ENCODE data around the gene CDCA3.

- PRO-cap = no peak
- RRBS = no CpG with 5 or more reads among the region's 29 CpGs
Measured at GRCh38 chr12:6825064-6826074, 2.8 kb upstream of the P3H3 start.

DNA sequence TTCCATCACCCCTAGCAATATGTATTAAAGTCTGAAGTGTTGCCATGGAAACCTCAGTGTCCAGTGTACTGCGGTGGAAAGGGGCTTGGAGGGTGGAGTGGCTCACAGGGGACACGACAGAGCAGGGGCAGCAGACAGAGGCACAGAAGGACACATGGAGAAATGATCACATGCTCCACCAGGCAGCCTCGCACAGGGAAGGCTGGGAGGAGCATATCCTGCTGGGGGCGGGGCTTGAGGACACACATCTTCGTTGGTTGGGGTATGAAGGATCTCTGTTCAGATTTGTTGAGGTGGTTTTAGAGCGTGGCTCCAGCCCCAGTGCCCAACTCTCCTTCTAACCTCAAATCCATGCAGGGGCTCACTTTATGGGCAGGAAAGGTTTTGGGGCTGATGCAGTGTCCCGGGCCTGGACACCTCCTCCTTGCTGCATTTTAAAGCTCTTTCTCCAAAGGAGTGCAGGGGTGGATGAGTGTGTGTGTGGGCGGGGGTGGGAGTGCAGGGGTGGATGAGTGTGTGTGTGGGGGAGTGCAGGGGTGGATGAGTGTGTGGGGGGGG, 757 bp upstream of the P3H3 start:
- PRO-cap = no peak
- RRBS = no CpG with 5 or more reads among the region's 8 CpGs

GRCh38 chr12:6851191-6851808, at the start of gene CDCA3:
CDCA3 (minus strand) TSS chr12:6851286.
- PRO-cap = bidirectional peak, plus-strand start at chr12:6851486, minus-strand start at chr12:6851271
- RRBS = 0% methylated on average over 1 of the region's 28 CpGs

DNA sequence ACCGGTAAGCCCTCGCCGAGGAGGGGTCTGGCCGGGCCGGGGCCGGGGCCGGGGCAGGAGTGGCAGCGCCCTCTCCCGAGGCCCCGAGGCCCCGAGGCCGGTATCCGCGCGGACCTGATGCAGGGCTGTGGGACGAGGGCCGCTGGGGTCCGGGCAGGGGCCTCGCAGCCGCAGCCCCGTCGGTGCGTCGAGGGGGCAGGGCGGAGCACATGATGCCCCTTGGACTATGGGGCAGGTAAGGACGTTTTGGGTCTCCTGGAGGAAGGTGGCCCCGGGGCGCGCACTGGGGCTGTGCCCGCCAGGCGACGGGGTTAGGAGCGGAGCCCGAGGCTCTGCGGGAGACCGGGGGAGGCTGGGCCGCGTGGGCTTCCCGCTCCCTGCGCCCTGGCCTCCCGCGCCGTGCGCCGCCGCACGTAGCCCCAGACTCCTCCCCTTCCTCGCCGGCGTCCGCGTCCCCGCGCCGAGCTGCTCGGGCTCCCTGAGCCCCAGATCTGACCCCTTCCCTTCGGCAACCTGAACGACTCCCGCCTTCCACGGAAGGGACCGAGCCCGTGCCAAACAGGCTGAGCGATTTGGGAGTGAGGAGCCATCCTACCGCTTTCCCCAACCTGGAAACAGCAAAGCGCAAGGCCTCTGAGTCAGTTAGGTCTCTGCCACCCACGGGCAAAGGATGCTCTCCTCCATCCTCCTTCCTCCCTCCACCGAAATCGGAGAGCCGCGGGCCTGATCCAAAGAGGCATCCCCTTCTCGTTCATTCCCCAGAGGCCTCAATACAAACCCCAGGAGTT, 541 bp downstream of the TPI1 start:
- PRO-cap = bidirectional peak, plus-strand start at position 641 of the sequence, minus-strand start at position 403 of the sequence
- RRBS = under 1% methylated on average over 29 of the region's 71 CpGs

- PRO-cap = no peak
- RRBS = no CpG with 5 or more reads among the region's 5 CpGs
Measured at GRCh38 chr12:6926922-6927170, 913 bp upstream of the ATN1 start.

DNA sequence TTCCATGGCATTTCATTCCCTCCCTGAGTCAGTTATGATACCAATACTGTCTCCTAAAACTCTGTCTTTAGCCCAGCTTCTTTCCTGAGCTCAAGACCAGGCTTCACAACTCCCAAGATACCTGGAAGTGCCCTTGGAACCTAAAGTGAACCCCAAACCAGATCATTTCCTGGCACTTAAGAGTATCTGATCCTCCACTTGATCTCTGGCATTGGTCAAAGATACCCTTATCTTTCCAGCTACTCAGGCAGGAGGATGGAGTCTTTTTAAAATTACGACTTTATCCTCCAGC, 5.7 kb downstream of the LPCAT3 start:
- PRO-cap = no peak
- RRBS = no CpG with 5 or more reads among the region's 1 CpG

- PRO-cap = no peak
- RRBS = no CpG with 5 or more reads among the region's 7 CpGs
Measured at GRCh38 chr12:7071943-7072529, 11.5 kb downstream of the C1S start.

DNA sequence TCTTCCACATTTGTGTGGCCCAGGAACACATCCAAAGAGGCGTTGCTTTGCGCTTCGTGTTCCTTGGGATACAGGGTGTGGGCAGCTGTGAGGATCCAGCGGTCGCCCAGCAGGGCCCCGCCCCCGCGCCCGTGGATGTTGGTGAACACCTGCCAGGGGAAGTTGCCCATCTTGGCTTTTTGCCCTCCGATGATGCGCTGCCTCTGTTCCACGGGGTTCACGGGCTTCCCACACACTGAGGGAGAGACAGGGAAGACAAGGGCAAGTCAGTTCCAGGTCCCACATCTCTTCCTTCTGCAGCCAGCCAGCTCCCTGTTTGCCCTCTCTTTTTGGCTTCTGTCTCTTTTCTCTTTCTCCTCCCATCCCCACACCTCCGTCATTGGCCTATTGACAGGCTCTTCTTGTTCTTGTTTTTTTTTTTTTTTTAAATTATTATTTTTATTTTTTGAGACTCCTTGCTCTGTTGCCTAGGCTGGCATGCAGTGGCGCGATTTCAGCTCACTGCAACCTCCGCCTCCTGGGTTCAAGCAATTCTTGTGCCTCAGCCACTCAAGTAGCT, 11.1 kb downstream of the C1R start:
- PRO-cap = no peak
- RRBS = no CpG with 5 or more reads among the region's 17 CpGs

DNA sequence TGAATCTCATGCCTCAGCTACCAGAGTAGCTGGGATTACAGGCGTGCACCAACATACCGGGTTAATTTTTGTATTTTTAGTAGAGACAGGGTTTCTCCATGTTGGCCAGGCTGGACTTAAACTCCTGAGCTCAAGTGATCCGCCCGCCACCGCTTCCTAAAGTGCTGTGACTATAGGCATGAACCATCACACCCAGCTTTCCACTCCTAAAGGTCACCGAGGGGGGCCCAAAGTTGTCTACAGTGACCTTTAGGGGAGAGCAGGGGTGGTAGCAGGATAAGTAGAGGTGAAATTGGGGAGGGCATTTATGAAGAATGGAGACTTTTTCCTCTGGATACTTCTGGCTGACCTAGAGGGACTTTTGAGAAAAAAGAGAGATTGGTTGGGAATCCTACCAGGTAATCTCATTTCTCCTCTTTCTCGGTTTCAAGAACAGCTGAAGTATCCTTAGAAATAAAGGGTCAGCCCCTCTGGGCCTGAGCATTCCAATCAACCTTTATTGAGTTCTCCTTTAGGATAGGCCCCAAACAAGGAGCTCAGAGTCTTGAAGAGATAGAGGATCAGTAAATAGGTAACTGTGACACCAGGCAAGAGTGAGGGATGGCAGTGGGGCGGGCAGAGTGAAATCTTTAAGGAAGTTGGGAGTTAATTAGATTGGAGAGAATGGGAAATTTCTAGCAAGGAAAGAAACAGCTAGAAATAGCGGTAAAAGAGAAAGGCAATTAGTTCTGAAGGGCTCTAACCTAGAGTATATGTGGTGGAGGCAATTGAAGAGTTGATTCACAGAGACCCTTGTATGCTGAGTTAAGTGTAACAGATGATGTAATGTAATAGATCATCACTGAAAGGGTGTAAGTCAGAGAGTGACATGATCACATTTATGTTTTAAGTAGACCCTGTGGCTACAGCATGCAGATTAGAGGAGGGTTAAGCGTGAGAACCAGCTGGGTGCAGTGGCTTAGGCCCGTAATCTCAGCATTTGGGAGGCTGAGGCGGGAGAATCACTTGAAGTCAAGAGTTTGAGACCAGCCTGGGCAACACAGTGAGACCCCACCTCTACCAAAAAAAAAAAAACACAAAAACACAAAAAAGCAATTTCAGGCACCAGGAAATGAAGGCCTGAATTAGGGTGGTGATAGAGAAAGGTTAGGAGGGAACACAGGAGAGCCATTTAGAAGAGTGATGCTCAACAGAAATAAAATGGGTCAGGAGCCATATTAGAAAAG, 3.3 kb downstream of the RBP5 start:
- PRO-cap = no peak
- RRBS = no CpG with 5 or more reads among the region's 12 CpGs

GRCh38 chr12:7135876-7136611, 5.9 kb downstream of the CLSTN3 start:
- PRO-cap = no peak
- RRBS = no CpG with 5 or more reads among the region's 13 CpGs

DNA sequence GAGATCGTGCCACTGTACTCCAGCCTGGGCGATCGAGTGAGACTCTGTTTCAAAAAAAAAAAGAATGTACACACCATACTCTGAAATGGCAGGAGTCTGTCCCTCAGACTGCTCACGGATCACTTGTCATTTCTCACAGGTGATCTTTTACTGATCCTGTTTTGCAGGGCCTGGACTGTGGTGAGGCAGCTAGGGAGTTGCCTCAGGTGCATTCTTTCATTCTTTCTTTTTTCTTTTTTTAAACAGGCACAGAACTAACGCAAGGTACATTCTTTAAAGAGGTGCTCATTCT, 7.7 kb downstream of the SLC2A3 start:
- PRO-cap = no peak
- RRBS = no CpG with 5 or more reads among the region's 5 CpGs

DNA sequence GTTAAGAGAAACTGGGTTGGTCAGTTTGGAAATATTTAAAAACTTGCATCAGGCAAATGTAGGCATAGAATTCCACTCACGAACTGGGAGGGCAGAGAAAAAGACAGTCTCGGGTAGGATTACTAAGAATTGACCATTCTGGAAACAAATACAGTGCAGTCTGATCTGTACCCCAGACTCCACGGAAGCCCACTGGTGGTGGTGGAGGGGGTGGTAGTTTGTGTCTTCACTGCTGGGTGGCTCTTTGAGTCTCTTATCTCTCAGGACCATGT, 1.9 kb downstream of the SLC2A3 start:
- PRO-cap = no peak
- RRBS = no CpG with 5 or more reads among the region's 3 CpGs

DNA sequence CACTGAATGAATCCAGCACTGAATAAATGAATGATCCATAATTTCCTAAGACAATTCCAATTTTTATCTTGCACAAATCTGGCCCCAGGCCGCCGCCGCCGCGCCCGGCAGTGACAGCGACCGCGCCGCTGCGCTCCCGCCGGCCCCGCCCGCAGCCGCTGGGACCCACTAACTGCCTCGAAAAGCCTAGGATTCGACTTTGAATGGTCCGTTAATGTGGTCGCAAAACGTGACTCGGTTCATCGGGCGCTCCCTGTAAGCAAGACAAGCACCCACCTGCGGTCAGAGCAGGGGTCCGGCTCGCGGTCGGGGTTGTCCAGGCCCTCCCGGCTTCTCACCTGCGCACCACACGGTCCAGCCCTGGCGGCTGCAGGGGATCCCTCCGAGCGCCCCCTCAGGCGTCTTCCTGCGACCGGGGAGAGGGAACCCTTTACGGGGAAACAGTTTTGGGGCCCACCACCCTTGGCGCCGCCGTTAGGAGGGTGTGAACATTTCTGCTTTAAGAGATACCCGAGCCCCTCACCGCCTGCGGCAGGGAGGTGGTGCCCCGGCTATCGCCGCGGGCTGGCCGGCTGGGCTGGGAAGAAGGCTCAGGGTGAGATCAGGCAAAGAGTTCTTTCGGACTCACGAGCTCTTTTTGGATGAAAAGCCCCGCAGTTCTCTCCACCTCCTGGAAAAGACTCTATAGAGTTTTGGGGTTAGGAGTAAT, 13.7 kb upstream of the FOXJ2 start:
- PRO-cap = no peak
- RRBS = 76% methylated on average over 10 of the region's 53 CpGs

- PRO-cap = no peak
- RRBS = no CpG with 5 or more reads among the region's 12 CpGs
Measured at GRCh38 chr12:8036934-8037532, 4.5 kb downstream of the FOXJ2 start.

- PRO-cap = no peak
- RRBS = no CpG with 5 or more reads among the region's 13 CpGs
Measured at GRCh38 chr12:8282009-8282551, 54.7 kb upstream of the FAM90A1 start.

- PRO-cap = no peak
- RRBS = no CpG with 5 or more reads among the region's 13 CpGs
Measured at GRCh38 chr12:8285607-8286093, 58.2 kb upstream of the FAM90A1 start.

GRCh38 chr12:8699606-8700066, 1.8 kb downstream of the RIMKLB start:
- PRO-cap = no peak
- RRBS = no CpG with 5 or more reads among the region's 4 CpGs

GRCh38 chr12:8709297-8710024, 11.7 kb downstream of the RIMKLB start:
- PRO-cap = no peak
- RRBS = no CpG with 5 or more reads among the region's 6 CpGs

GRCh38 chr12:8774195-8774891, 48.1 kb upstream of the A2ML1 start:
- PRO-cap = no peak
- RRBS = no CpG with 5 or more reads among the region's 5 CpGs

DNA sequence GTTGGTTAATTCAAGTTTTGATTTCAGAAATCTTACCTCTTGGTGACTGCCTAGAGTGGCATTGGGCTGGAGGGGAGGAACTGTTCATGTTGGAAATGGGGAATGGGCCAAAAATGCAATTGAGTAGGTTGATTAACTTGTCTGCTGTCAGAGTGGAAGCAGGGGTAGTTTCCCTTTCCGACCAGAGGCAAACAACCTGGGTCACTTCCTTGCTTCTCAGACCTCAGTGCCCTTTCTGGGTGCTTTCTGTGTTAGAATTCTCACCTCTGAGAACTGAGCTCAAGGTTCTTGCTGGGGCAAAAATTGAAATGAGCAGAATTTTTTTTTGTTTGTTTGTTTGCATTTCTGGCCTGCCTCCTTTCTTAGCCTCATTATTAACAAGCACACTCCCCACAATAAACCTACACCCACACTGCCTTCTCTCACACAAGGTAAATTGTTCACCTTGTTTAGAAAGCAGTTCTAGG, 2.3 kb upstream of the M6PR start:
- PRO-cap = no peak
- RRBS = no CpG with 5 or more reads among the region's 1 CpG